ENCODE data around the genes SLC25A40 and FZD1.

DNA sequence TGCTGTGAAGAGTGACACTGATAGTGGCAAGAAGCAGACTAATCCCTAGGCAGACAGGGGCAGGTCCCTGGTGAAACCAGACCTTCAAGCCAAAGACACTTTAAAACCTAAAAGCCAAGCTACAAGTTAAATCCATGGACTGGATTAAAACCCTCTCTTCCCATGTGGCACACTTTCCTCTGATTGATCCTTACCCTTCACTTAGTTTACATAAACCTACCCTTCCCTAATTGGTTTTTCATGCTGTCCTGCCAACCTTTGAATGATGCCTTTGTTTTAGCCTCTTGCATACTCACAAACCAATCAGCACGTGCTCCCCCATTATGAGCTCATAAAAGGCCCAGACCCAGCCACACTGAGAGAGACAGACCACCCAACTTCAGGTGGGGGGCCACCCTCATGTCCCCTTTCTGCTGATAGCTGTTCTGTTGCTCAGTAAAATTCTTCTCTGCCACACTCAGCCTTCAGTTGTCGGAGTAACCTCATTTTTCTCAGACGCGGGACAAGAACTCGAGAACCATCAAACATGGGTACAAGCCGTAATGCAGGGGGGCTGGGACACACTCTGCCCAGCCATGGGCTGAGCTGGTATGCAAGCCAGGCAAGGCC, 51.5 kb downstream of the CACNA2D1 start:
- PRO-cap = no peak

GRCh38 chr7:84193676-84194056, 923 bp downstream of the SEMA3A start:
- PRO-cap = no peak

DNA sequence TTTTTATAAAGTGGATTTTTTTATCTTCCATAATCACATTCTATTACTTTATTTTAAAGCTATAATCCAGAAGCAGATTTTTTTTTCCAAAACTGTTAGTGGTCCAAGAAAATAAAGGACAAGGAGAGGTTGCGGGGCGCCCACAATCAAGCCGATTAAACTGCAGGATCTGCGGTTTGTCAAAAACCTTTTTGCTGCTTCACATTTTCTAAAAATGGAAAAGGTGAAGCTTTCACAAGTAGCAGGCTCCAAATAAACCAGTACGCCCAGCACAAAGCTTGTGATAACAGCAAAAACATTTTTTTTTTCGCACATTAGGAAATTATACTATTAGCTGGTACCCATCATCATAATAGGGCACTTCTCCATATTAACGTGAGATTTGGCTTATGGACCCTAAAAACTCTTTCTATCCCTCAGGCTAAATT, 122.1 kb upstream of the SEMA3A start:
- PRO-cap = no peak

- PRO-cap = no peak
Observed at GRCh38 chr7:87038945-87039529, 20.4 kb downstream of the ELAPOR2 start.

DNA sequence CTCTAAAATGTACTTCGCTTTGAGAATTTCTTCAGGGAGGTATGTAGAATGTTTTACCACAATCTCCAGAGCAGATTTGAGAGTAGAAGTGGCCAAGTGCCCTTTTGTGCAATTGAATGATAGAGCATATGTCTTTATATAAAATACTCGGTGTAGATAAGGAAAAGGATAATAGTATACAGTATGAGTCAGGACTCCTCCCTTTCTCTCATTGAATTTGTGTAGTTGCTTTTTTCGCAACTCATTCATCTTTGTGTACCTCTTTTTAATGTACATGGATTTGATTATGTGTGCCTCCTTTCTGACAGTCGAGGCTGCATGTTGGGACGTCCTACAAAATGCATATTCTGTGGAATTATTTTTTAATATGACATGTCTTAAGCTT, 1.1 kb downstream of the DMTF1 start:
- PRO-cap = no peak

- PRO-cap = no peak
Observed at GRCh38 chr7:87509232-87509607, 33.7 kb upstream of the ABCB4 start.

GRCh38 chr7:87564288-87564526, 36.5 kb downstream of the ABCB1 start:
- PRO-cap = no peak

DNA sequence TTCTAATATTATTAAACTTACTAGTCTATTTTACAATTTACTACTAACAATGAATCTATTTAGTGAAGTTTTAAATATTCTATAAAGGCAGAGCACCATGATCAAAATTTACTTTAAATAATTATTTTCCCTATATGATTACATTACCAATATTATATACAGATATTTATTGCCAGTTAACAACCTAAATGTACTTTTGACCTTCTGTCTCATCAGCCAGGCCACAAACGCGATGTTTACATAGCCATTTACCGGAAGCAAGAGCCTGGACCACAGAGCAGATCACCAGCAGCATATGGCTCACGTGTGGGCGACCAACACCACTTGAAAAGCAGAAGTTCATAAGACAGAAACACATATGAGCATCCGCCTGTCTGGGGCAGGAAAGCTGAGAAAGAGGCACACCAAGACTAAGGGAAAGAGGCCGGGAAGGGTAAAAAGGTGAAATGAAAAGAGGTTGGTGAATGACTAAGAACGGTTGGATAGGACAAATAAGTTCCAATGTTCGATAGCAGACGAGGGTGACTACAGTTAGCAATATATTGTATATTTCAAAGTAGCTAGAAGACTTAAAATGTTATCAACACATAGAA, 1.4 kb downstream of the ABCB1 start:
- PRO-cap = no peak

DNA sequence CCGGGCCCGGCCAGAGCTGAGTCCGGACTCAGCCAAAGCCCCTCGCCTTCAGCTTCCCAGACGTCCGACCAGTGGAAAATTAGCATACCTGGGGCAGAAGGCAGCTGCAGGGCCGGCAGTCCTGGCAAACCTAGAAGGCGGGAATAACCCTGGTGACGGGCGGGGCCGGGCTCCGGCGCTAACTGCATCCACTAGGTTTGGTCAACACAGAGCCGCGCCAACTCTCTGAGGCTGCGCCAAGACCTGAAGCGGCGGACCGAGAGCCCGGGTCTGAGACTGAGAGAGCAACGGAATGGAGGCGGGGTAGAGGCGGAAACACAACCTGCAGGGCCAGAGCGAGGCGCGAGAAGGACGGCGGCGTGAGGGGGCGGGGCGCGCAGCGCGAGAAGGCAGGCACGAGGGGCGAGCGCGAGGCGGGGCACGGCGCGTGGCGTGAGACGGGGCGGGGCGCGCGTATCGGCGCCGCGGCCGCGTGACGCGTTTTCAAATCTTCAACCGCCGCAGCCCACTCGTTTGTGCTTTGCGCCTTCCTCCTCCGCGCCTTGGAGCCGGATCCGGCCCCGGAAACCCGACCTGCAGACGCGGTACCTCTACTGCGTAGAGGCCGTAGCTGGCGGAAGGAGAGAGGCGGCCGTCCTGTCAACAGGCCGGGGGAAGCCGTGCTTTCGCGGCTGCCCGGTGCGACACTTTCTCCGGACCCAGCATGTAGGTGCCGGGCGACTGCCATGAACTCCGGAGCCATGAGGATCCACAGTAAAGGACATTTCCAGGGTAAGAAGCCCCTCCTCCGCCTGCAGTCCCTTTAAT, at the start of gene SLC25A40:
Gene SLC25A40 (minus strand): TSS at position 353 of the 807 bp plus-strand sequence.
- PRO-cap = bidirectional peak, plus-strand start at position 686 of the sequence, minus-strand start at position 278 of the sequence

DNA sequence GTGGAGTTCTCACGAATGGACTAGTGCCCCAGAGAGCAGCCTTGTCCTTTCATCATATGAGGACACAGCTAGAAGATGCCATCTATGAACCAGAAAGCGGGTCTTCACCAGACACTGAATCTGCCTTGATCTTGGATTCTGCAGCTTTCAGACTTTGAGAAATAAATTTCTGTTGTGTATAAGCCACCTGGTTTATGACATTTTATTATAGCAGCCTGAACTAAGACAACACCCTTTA, 9.3 kb upstream of the SRI start:
- PRO-cap = no peak

- PRO-cap = no peak
Observed at GRCh38 chr7:90212924-90213315, 1.4 kb downstream of the STEAP2 start.

- PRO-cap = no peak
Observed at GRCh38 chr7:90245558-90245986, 598 bp downstream of the CFAP69 start.

GRCh38 chr7:90625844-90626373, 29.8 kb downstream of the CDK14 start:
- PRO-cap = no peak

- PRO-cap = no peak
Observed at GRCh38 chr7:91082135-91082436, 182.1 kb upstream of the FZD1 start.

- PRO-cap = no peak
Observed at GRCh38 chr7:91181084-91181496, 83.1 kb upstream of the FZD1 start.

GRCh38 chr7:91264344-91265108, at the start of gene FZD1:
Gene FZD1, plus strand, starts transcription at chr7:91264433.
- PRO-cap = bidirectional peak, plus-strand start at chr7:91264453, minus-strand start at chr7:91264212

- PRO-cap = no peak
Observed at GRCh38 chr7:92041961-92042710, 92.1 kb downstream of the CYP51A1 start.

DNA sequence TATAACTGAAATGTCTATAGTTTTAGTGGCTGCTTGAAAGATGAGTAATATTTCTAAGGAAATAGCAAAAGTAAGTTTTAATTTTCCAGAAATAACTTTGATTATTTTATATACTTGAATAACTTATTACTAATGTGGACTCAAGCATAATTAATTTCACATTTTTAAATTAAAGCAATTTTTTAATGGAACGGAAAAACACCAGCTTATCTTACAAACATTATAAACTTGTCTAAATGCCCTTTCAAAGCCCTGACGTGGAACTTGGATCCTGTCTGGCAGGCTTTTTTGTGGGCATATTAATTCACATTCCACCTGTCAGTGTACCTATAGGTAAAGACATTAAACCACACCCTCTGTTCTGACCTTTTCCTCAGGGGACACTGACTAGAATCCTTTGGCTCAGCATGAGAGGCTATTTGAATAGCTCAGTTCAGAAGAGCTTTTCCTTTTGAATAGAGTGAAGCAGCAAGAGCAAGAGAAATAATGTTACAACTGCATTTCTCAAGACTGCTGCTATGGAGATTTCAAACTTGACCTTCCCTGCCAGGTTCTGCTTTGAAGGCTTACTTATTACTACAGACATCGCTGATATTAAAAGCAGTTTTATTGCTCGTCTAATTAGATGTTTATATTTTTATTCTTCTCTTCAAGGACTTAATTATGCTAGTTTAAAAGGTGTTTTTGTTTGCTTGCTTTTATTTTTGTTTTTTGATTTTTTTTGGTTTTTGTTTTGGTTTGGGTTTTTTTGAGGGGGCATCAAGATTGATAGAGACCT, 76.9 kb downstream of the CYP51A1 start:
- PRO-cap = no peak

DNA sequence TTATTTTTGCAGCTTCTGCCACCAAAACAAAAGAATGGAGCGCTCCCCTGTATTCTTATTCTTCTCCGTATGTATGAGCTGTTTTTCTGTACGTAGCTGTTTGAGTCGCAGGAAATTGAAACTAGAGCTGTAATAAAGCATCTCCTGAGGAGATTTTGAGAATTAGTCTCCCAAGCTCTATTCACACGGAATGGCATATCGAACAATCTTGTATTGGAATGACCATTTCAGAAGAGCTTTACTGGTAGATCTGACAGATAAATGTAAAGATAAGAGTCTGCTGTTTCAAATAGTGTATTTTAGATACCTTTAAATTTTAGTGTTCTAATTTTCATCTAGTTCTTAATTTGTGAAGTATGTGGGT, 1.2 kb downstream of the ANKIB1 start:
- PRO-cap = no peak

GRCh38 chr7:92477429-92477759, 352 bp downstream of the ERVW-1 start:
- PRO-cap = no peak

Measured in SUDHL5 (cell line).